MCF 10A (cell line): ENCODE measurements around the gene PTPN18.

DNA sequence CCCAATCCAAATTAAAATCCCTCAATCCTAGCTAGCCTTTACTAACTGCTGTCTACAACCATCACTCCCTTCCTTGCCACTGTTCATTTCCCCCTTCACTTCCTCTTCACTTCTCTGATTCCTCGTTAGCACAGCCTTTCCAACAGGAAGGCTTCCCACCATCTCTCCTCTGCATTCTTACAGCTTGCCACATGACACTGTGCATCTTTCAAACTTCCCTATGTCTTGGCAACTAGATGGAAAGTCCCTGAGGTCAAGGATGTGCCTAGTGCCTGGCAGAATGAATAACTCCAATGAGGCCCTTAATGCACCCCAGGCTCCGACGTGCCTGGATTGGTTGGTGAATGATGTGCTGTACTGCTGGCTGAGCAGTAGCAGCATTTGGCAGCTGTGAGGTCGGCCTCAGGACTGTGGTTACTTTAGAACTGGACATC is 15.1 kb downstream of the SAP130 start:
- PRO-cap = no peak
- RRBS = no CpG with 5 or more reads among the region's 4 CpGs

DNA sequence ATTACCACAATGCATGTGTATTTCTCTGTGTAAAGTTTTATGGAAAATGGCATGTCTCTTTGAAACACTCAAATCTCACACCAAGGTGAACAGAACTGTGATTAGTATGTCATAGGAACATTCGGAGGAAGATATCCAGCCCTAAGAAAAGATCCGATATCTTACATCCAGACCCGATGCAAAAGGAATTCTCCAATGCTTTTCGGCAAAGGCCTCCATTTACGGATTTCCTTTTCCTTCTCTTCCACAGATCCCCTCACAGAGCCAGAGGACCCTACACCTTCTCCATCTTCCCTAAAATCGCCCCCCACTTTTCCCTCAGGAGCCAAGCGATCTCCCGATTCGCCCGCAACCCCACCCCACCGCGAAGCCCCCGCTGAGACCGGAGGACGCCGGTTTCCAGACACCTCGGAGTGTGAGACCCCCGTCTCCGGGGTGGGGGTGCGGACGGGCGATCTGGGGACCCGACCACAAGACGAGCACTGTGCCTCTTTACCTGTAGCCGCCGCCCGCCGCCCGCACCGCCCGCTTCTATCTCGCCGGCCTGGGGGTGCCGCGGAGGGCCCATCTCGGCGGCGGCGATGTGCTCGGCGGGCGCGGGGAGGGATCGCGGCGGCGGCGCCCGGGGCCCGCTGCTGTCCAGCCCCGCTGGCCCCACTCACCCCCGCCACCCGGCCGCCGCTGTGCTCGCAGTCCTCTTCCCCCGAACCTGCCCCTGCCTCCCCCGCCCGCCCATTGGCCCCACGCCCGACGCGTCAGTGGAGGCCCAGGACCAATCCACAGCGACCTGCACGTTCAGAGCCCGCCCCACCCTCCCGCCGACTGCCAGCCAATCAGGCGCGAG is 1.0 kb downstream of the SAP130 start:
- PRO-cap = bidirectional peak, plus-strand start outside the sequence, minus-strand start at position 711 of the sequence
- RRBS = under 1% methylated on average over 21 of the region's 70 CpGs

GRCh38 chr2:128306014-128306754 is 12.5 kb downstream of the HS6ST1 start:
- PRO-cap = no peak
- RRBS = no CpG with 5 or more reads among the region's 20 CpGs

GRCh38 chr2:128321535-128322792 is 3.3 kb upstream of the HS6ST1 start:
- PRO-cap = unidirectional peak, plus-strand start at chr2:128322055; bidirectional peak, plus-strand start at chr2:128322404, minus-strand start at chr2:128322372
- RRBS = 7% methylated on average over 42 of the region's 105 CpGs

DNA sequence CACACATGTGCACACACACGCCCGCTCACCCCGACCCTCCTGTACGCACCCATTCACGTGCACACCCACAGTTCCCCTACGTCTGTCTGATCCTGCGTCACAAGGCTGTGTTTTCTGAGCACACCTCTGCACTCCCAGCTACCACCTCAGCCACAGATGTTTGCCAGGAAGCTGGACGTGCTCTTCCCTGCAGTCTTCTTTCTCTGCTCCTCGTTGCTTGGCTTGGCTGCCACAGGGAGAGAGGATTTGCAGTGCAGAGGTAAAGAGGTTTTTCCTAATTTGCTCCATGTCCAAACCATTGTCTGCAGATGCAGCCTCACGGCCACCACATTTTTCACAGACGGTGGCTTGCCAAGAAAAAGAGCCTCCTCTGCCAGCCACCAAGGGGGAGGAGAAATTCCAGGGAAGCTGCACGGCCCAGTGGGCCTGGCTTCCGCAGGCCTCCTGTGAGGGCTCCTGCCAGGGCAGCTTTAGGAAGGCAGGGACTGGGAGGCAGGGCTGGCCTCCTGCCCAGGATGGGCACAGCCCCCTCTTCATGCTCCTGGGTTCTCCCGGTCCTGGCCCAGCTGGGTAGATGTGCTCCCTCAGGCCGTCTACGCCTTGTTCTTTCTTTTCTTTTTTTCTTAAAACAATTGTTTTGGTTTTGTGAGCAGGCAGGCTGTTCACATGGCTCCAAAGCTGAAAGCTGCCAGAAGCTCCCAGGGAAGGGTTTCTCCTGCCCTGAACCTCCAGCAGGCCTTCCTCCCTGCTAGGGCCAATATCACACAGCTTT is 29.3 kb upstream of the HS6ST1 start:
- PRO-cap = no peak
- RRBS = no CpG with 5 or more reads among the region's 16 CpGs

DNA sequence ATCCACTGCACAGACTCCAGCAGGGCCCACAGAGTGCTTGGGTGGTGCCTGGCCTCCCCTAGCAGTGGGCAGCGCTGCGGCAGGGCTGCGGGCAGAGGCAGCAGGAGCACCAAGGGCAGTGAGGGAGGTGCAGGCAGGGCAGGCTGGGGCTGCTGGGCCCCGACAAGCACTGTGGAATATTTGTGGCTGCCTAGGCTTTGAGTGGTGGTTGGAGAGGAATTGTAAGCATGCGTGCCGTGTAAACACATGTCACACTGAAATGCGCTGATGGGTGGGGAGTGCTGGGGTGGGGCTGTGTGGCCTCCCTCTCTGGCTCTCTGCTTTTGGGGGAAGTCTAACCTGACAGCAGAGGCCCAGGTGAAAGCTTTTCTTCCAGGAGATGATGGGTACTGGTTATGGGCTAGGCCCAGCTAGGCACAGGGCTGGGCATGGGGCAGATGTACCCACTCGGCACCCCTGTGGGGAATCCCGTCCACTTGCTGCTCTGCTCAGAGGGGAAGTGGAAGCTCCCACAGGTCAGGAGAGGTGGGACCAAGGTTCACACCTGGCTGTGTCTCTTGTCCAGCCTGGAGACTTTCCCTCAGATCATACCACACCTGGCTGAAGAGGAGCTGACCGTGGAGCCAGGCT is 55.6 kb upstream of the HS6ST1 start:
- PRO-cap = no peak
- RRBS = no CpG with 5 or more reads among the region's 10 CpGs

DNA sequence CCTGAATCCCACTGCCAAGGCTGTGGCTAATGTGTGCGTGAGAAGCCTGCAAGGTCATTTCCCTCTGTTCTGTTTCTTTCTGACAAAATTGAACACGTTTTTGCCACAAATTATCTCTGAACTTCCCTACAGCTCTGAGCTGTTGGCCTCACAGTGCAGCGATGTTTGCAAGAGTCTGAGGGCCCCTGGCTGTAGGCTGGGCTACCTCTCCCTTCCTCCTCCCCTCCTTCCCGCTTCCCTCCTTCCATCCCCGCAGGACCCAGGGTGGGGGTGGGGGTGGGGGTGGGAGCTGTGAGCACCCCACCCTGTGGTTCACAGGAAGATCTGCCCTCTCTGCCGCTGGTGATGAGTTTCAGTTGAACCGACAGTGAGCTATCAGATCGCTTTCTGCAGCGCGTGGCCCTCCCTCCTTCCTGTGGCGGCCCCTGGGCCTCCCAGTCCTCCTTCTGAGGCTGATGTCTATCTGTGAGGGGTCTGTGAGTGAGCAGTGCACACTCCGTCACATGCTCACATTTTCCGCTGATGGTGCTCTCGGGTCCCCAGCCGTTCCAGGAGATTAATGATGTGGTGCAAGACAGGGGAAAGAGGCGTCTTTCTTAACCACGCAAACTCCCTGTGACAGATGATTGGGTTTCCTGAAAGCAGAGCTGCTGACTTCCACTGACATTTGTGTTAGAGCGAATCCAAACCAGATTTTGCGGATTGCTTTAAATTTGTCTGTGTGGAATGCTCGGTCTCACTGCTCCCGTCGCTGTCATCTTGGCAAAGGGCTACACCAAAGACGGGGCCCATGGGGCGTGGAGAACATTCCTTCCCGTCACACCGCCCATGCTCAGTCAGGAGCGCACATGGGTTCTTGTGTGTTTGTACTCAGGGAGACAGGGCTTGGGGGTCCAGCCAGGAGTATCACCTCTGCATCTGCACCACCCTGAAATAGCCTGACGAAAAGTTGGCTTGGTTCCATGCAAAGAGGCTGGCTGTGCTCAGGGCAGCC is 154.5 kb upstream of the HS6ST1 start:
- PRO-cap = no peak
- RRBS = no CpG with 5 or more reads among the region's 28 CpGs

DNA sequence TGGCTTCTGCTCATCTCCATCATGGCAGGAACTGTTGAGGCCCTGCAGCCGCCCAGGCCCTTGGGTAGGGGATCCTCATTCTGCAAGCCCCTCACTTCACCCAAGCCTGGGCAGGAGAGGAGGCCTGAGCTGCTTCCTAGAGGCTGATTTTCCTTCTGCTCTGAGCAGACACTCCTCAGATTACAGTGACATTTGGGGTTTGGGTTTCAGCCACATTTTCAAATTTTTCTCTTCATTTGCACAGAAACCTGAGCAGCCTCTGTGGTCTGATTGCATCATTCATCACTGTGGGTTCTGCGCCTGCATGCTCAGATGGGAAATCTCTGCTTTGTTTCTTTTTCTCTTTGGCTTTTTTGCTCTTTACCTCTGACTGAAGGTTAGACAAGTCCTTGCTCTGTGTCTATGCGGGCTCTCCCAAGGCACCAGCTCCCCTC is 305.3 kb upstream of the HS6ST1 start:
- PRO-cap = unidirectional peak, plus-strand start at position 285 of the sequence
- RRBS = no CpG with 5 or more reads among the region's 3 CpGs

- PRO-cap = no peak
- RRBS = no CpG with 5 or more reads among the region's 5 CpGs
Observed at GRCh38 chr2:128638782-128639254, 320.1 kb upstream of the HS6ST1 start.

GRCh38 chr2:128973966-128974369 is 655.3 kb upstream of the HS6ST1 start:
- PRO-cap = no peak
- RRBS = no CpG with 5 or more reads among the region's 4 CpGs

GRCh38 chr2:129857215-129857800 is 122.2 kb upstream of the RAB6C start:
- PRO-cap = no peak
- RRBS = no CpG with 5 or more reads among the region's 6 CpGs

DNA sequence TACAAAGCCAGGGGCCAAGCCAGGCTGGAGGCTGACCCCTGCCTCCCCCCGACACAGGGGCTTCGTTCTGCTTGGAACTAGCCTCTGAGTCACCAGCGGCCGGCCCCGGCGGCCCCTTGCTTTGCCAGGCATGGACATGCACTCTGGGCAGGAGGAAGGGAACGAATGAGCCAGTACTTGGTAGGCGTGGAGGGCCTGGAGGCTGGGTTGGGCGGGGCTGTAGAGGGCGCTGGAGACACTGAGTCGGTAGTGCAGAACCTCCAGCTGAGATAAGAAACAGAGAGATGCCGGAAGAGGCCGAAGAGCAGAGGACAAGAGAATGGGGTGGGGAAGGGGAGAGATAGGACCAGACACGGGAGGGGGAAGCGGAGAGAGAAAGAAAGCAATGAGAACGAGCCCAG is 16.1 kb upstream of the CCDC74B start:
- PRO-cap = no peak
- RRBS = no CpG with 5 or more reads among the region's 16 CpGs

DNA sequence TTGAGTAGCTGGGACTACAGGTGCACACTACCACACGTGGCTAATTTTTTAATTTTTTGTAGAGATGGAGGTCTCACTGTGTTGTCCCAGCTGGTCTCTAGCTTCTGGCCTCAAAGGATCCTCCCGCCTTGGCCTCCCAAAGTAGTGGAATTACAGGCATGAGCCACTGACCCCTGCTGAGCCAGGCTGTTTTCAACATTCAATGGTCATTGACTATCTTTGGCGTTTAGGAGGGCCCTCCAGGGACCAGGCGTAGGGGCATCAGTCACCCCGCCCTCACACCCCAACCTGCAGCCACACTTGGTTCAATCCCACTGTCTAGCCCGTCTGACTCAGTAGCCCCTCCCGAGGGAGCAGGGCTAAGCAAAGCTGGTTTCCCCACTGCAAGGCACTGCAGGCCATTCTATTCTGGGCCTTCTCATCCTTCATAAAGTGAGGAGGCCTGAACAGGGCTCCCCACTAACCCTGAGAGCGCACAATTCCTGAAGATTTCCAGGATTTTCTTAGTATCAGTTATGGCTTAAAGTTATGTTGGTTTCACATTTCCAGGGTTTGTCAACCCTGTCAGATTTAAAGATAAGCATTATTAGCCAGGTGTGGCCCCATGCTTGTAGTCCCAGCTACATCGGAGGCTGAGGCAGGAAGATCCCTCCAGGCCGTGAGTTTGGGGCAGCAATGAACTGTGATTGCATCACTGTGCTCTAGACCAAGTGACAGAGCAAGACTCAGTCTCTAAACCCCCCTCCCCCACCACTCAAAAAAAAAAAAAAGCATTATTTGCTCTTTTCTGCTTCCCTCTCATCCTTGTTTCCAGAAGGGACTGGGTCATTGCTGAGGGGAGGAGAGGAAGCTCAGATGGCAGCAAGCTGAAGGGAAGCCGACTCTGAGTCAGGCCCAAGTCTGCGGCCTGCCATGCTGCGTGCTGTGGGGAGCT is 5.5 kb downstream of the MZT2B start:
- PRO-cap = no peak
- RRBS = no CpG with 5 or more reads among the region's 13 CpGs

- PRO-cap = no peak
- RRBS = no CpG with 5 or more reads among the region's 24 CpGs
Observed at GRCh38 chr2:130332315-130332856, 9.6 kb downstream of the CCDC115 start.

GRCh38 chr2:130346561-130347156 is 4.0 kb downstream of the IMP4 start:
- PRO-cap = no peak
- RRBS = no CpG with 5 or more reads among the region's 10 CpGs

DNA sequence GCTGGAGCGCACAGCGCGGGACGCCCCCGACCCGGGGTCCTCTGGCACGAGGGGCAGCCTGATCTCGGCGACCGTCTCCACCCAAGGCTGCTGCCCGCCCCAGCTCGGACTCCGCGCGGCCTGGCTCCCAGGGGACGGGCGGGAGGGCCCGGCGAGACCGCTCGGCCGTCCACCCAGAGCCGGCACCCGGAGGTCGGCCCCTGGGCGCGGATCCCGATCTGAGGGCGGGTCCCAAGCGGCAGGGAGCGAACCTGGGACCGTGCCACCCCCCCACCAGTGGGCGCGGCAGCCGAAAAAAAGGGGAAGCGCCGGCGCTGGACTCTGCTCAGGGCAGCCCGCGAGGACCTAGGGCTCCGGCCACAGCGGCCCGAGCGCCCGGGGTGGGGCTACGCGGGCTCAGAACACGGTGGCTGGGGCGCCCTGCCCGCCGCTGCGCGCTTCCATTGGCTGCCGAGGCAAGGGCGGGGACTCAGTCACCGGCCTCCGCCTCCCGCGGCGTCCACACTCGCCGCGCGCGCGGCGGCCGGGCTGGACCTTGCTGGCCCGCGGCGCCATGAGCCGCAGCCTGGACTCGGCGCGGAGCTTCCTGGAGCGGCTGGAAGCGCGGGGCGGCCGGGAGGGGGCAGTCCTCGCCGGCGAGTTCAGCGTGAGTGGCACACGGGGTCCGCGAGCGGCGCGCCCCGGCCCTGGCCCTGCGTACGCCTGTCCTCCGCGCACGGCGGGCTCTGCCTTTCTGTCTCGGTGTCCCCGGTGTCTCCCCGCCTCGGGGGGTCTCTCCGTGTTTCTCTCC is at the start of gene PTPN18:
Gene PTPN18, plus strand, starts transcription at position 502 of the 790 bp plus-strand sequence.
- PRO-cap = bidirectional peak, plus-strand start at position 502 of the sequence, minus-strand start at position 382 of the sequence
- RRBS = under 1% methylated on average over 50 of the region's 102 CpGs

DNA sequence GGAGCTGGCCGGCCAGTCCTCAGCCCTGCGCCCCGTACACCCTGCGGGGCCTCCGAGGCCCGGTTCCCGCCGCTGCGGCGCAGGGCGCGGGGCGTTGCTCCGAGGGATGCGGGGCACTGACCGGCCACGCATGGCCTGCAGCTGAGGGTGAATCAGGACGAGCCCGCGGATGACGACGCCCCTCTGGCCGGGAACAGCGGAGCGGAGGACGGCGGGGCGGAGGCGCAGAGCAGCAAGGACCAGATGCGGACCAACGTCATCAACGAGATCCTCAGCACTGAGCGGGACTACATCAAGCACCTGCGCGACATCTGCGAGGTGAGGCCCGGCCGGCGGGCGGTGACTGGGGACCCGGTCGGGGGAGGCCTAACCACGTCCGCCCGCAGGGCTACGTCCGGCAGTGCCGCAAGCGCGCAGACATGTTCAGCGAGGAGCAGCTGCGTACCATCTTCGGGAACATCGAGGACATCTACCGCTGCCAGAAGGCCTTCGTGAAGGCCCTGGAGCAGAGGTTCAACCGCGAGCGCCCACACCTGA is 53.3 kb downstream of the FAM168B start:
- PRO-cap = no peak
- RRBS = 95% methylated on average over 27 of the region's 59 CpGs

DNA sequence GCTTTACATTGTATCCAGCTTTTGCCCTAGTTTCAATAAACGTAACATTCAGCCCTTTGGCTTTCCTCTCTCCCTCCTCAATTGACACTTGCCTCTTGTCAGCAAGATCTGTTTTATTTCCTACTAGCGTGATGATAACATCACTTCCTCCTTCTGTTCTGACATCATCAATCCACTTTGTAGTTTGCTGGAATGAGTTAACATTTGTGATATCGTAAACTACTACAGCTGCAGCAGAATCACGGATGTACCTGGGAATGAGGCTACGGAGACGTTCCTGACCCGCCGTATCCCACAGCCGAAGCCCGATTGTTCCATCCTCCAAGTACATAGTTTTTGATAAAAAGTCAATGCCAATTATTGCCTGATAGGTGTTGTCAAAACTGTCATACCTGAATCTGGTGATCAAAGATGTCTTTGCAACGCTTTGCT is 724 bp downstream of the RAB6D start:
- PRO-cap = no peak
- RRBS = no CpG with 5 or more reads among the region's 11 CpGs

DNA sequence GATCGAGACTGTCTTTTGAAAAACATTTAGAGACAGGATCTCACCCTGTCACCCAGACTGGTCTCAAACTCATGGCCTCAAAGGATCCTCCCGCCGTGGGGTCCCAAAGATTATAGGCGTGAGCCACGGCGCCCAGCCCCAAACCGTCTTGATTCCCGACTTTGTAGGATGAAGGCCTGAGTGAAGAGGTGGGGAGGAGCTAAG is 873 bp downstream of the MZT2A start:
- PRO-cap = no peak
- RRBS = no CpG with 5 or more reads among the region's 8 CpGs

- PRO-cap = no peak
- RRBS = no CpG with 5 or more reads among the region's 14 CpGs
Observed at GRCh38 chr2:131528299-131528544, 534 bp downstream of the CCDC74A start.